Brain (tissue), 1 donor: ENCODE results near the genes VIM, CACNB2 and NSUN6.

DNA sequence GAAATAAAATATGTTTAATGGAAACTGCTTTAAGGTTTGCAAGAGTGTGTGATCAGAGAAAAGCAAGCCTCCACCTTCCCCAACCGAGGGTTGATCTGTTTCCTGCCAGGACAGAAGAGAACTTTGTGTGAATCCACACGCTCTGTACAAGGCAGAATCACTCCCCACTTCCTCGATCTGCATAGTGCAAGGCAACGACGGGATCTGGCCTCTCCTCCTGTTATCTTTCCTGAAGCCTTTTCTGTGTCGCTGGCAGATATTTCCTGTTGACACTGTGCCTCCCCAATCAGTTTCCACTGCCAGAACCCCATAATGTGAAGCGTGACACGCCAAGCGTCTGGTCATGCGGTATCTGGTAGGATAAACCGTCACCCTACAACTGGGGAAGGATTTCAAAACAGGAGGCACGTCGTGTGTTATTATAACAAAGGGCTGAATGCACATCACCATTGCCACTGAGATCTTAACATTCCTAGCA is 57.3 kb downstream of the FAM171A1 start:
- RRBS, result no CpG with 5 or more reads among the region's 13 CpGs

GRCh38 chr10:15515219-15515797 is 144.2 kb upstream of the FAM171A1 start:
- RRBS, result no CpG with 5 or more reads among the region's 8 CpGs

DNA sequence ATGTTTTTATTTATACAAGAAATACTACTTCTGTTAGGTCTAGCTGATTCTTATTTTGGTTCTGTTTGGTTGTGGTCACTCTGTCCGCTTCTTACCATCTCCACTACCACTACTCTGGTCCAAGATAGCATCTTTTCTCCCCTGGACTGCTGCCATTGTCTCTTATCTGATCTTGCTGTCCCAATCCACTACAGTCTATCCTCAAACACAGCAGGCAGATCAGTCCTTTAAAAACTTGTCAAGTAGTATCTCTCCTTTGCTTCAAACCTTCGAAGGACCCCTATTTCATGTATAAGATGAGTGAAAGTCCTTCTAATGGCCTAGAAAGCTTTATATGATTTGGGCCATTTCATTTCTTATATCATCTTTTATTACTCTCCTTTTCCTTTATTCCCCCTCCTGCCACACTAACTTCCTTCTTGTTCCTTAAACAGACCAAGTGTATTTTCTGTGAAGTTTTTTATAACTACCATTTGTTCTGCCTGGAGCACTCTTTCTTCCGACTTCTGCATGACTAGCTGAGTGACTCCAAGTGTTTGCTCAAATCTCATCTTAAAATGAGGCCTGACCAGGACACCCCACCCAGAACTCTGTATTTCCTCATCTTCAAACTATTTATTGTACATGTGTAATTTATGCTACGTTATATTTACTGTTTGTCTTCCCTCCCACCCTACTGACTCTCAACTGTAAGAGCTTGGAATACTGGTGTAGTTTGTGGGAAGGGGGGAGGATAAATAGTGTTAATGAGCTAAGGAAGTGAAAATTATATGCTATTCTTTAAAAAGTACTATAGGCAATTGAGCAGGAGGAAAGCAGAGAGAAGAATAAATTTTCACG is 3.3 kb downstream of the MINDY3 start:
- RRBS, result no CpG with 5 or more reads among the region's 5 CpGs

DNA sequence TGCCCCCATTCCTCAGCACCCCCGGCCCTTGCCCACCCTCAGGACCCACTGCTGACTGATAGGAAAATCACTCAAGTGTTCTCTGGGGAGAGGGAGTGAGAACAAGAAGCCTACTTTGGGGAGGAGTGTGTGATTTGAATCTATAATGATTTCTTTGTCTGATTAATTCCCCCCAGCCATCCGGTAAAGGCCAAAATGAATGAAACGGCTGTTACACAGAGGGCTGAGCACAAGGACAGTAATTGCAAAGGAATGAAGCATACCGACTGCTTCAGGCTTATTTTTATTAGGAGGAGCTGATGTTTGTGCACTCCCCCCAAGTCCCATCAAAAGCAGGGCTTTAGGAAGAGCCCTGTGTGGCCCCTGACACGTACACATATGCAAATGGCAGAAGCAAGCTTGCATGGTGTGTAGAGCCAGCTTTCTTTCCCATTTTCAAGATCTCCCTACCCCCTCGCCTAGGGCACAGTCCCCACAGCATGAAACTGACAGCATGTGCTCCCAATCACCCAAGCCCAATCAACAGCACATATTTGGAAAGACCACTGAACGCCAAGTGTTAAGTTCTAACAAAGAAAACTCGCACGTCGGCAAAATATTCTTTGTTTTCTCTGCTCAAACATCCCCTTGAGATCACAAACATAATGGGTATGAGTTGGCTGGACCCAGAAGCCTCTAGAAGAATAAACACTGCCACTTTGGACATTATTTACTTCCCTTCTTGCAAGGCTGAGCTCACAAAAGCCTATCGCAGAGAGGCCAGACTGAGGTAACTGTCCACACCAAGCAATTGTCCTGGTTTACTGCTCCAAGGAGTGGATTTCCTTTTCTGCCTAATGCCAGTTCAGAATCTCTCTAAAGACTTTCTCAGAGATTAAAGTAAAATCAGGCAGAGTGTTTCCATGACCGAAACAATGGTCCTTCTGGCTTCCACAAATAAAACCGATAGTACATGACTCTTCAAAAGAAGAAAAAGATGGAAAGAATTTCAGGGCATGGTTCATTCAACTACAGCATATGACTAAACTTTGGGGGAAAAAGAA is 143.0 kb downstream of the CUBN start:
- RRBS, result no CpG with 5 or more reads among the region's 13 CpGs

- RRBS, result no CpG with 5 or more reads among the region's 13 CpGs
Observed at GRCh38 chr10:17025495-17026563, 103.8 kb downstream of the CUBN start.

GRCh38 chr10:17151728-17152070 is 22.1 kb upstream of the CUBN start:
- RRBS, result no CpG with 5 or more reads among the region's 1 CpG

DNA sequence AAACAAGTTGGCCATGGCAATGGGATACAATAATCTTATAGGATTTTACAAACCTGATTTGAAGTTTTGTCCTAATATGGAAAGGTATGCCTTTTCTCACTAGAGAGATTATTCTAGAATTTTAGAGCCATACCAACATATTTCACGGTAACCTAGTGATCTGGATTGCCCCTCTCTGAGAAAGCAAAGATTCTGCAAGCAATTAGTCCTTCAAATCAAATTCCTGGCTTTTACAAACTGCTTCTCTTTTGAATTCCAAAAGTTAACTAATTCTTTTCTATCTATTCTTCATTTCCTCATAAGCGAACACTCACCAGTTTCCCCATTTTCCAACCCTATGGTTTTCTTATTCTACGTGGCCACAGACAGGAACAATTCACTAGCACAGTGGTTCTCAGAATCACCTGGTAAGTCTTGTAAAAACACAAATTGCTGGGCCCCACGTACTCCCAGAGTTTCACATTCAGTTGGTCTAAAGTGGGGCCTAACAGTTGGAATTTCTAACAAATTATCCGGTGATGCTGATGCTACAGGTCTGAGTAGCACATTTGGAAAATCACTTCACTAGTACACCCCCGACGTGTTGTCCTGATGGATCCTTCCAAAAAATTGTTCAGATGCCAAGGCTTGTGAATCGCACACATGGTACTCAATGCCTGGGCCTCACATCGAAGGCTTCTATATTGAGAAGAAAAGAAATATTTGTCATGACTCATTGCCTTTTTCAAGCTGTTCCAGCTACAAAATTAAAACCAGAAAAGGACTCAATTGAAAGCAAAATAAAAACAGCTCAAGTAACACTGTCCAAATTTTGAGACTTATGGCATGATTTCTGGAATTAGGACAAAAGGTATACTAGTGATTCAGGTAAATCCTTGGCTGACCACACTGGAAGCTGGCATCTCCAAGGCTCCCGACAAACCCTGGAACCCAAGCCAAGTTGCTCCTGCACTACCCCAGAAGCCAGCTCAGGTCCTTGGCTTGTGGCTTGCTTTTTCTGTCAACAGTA is 13.1 kb upstream of the VIM start:
- RRBS, result no CpG with 5 or more reads among the region's 10 CpGs

- RRBS, result no CpG with 5 or more reads among the region's 10 CpGs
Observed at GRCh38 chr10:17227922-17228285, at the start of gene VIM. TSS of gene VIM (plus strand) at chr10:17228241.

- RRBS, result 2% methylated on average over 17 of the region's 36 CpGs
Observed at GRCh38 chr10:17452978-17453619, 1.3 kb downstream of the ST8SIA6 start.

DNA sequence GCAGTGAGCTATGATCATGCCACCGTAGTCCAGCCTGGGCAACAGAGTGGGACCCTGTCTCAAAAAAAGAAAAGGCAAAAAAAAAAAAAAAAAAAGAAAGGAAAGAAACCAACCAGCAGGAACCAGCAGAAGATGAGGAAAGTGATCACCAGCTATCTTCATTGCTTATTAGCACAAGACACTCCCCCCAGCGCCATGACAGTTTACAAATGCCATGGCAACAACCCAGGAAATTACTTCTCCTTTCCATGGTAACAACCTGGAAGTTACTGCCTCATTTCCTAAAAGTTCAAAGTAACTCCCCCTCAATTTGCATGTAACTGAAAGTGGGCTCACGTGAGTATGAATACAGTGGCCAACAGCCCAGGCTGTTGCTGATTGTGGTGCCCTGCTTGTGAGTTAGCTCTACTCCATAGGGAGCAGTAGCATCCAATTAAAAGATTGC is 18.4 kb upstream of the ST8SIA6 start:
- RRBS, result no CpG with 5 or more reads among the region's 3 CpGs

- RRBS, result no CpG with 5 or more reads among the region's 22 CpGs
Observed at GRCh38 chr10:17643292-17644034, 488 bp upstream of the STAM start.

DNA sequence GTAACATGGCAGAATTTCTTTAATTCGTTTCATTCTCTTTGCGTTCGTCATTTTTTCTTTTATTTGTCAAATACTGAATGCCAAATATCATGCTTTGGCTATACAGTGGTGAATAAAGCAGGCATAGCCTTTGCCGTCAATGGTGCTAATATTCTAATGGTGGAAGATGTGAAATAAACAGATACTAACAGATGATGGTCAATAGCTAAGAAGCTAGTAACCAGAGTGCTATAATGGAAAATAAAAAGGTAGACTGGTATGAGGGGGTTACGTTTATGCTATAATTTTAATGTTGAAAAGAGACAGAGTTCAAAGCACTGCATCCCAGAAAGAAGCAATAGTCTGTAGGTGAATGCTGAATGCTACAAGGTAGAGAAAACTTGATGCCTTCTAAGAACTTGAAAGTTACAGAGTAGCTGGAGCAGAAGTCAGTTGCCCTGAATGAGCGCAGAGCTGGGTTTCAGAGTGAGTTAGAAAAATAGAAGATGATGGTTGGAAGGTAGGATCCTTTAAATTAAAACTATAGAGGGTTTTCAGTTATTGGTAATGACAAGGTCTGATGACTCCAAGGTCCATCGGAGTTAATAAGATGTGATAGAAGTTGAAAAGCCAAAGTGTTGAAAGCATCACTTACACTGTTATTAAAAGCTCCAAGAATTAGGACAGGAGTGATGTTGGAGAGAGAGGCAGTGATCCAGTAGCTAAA is 23.7 kb downstream of the STAM start:
- RRBS, result no CpG with 5 or more reads among the region's 7 CpGs

- RRBS, result no CpG with 5 or more reads among the region's 2 CpGs
Observed at GRCh38 chr10:17758080-17758683, 6.2 kb downstream of the TMEM236 start.

DNA sequence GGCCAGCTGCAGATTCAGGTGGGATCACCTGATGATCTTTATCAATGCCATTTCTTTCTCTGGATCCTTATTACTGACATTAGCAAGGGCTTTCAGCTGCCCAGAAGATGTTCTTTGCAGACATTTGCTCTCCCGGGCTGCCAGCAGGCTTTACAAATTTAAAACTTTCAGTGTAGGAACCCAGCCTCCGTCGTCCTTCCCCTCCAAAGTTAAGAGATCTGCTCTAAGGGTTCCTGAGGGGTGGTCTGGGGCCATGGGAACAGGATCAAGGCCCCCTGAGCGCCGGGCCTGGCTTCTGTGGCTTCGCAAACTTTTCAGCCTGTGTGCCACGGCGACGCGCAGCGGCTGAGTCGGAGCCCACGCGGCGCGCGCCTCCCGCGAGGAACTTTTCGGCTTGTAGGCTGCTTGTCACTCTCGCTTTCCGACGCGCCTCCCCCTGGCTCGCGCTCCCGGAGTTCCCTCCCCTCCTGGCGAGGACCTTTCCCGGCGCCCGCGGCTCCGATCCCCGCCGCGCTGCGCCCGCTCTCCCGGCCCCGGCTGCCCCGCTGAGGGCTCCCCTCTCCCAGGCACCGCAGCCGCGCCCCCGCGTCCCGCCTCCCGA is at the start of gene CACNB2:
TSS of gene CACNB2 (plus strand) at position 508 of the 601 bp plus-strand sequence.
- RRBS, result 1% methylated on average over 15 of the region's 48 CpGs

GRCh38 chr10:18177044-18177657 is 36.9 kb downstream of the CACNB2 start:
- RRBS, result no CpG with 5 or more reads among the region's 5 CpGs

DNA sequence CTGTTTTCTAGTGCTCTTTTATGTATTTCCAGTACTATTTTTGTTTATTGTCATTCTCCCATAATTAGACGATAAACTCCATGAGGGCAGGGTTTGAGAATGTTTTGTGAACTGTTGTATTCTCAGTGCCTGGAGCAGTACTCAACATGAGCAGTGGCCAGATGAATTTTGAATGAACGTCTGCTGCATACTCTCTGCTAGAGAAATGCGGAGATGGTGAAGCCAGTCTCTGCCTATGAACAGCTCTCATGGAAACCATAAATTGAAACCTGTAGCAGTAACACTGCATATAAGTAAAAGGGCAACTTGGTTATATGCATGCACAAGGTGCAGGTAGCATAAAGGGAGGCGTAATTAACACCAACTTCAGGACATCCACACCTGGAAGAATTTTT is 130.5 kb downstream of the NSUN6 start:
- RRBS, result no CpG with 5 or more reads among the region's 4 CpGs

DNA sequence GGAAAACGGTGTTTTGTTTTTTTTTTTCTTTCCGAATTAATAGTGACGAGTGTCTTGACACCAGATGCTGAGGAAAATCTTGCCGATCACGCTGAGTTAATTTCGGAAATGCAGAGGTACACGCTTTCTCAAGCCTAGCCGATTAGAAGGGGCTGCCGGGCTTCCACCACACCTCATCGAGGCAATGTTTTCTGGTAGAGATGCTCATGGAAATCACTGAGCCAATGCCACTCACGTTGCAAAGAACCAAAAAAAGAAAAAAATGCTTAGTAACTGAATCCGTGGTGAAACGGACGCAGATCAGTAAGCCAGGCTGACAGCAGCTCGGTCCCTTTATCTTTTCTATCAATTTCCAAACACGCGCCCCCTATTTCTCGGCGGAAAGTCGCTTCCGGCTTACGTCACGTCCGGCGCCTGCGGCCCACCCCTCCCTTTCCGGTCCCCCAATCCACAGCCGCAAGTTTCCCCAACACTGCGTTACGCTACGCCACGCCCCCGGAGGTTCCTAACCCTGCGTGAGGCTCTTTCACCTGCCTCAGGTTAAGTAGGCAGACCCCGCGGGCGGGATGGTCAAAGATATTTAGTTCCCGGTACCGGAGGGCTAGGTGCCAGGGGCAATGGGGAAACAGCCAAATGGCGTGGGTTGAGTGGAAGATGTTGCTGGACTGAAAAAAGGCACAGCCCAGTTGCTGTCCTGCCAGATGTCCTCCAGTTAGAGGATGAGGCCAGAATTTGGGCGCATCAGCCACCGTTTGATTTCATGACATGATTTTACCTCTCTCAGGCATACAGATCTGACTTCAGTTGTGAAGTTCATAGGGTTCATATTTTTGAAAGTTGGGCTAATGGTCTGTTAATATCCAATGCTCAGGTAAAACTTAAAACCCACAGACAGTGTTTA is at the start of gene NSUN6:
TSS of gene NSUN6 (minus strand) at position 347 of the 901 bp plus-strand sequence.
- RRBS, result 2% methylated on average over 12 of the region's 42 CpGs

- RRBS, result no CpG with 5 or more reads among the region's 5 CpGs
Observed at GRCh38 chr10:19629590-19630026, 186.6 kb upstream of the PLXDC2 start.

DNA sequence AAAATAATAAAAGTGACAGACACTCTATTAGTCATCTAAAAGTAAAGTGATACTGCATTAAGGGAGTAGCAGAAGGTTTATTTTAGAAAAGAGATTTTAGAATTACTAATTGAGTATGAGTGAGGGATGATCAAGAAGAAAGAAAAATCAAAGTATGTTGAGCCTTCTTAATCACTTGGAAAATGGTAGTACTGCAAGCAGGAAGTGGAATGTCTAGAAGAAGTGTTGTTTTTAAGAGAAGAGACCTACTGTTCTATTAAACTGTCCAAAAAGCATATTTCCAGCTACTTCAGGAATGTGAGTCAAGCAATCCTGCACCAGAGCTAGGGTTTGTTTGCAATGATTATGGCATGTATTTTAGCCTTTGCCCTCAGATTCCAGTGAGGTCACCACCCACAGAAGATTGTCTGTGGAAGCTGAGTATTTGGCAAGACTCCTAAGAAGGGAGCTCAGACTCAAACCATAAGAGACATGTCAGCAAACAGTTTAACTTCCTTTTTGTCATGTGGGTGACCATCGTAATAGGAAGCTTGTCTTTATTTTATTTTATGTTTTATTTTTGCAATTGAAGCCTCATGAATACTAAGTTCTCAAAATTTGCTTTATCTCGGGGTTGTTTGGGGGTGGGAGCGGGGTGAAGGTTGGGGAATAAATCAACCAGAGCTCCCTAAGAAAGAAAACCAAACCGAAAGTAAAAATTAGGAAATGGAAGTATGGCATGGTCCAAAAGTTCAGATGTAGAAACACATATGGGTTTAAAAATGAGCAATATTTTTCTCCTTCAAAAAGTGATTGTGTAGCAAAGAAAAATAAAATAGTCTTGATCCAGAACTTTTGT is 177.6 kb upstream of the PLXDC2 start:
- RRBS, result no CpG with 5 or more reads among the region's 4 CpGs